Melanocyte of skin (primary cell): Measurements from ENCODE around the genes PTCH1 and PRXL2C.

DNA sequence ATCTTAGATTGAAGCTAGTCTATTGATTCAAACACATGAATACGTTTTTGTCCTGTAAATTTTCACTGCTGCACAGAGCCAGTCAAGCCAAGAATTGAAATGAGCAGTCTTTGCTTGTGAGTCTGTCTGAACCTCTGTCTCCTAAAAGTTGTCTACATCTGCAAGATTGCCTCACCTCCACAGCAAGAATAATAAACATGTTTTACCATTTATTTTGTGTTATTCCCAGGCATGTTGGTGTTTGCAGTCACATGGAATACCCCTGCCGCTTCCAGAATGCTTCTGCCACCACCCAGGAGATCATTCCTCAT lies 74.0 kb downstream of the AOPEP start:
- CAGE, long polyA plus RNA, 2 experiments: no peak in any of the 2 experiments

GRCh38 chr9:94866940-94867653 lies 140.6 kb downstream of the AOPEP start:
- CAGE, long polyA plus RNA, 2 experiments: no peak in any of the 2 experiments

- CAGE, long polyA plus RNA, 2 experiments: no peak in any of the 2 experiments
These were observed 262.2 kb downstream of the AOPEP start for GRCh38 chr9:94988784-94989094.

DNA sequence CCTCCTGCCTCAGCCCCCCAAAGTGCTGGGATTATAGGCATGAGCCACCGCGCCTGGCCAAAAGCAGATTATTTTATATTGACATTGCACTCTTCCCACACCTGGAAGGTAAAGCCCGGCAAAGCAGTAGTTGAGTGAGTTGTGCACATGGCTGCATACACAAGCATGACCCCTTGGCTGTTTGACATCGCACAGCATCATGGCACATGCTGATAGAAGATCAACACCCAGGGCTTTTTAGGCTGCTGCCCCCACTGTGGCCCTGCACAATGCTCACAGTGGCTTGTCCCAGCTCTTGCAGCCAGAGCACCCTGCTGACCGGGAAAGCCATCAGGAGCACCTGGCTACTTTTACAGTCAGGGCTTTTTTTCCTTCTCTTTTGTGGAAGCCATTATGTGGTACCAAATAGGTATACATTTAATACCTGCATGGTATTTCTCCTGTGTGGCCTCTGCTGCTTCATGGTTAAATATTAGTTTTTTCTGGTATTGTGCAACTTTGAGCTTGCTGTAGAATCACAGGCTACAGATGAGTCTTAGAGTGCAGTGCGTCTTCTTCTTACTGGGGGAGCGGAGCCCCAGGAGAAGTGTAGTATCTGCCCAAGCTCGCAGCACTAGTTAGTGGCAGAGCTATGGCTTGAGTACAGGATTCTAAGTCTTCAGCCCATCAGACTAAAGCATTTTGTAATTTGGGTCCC lies 264.5 kb downstream of the AOPEP start:
- CAGE, long polyA plus RNA, 2 experiments: no peak in any of the 2 experiments

DNA sequence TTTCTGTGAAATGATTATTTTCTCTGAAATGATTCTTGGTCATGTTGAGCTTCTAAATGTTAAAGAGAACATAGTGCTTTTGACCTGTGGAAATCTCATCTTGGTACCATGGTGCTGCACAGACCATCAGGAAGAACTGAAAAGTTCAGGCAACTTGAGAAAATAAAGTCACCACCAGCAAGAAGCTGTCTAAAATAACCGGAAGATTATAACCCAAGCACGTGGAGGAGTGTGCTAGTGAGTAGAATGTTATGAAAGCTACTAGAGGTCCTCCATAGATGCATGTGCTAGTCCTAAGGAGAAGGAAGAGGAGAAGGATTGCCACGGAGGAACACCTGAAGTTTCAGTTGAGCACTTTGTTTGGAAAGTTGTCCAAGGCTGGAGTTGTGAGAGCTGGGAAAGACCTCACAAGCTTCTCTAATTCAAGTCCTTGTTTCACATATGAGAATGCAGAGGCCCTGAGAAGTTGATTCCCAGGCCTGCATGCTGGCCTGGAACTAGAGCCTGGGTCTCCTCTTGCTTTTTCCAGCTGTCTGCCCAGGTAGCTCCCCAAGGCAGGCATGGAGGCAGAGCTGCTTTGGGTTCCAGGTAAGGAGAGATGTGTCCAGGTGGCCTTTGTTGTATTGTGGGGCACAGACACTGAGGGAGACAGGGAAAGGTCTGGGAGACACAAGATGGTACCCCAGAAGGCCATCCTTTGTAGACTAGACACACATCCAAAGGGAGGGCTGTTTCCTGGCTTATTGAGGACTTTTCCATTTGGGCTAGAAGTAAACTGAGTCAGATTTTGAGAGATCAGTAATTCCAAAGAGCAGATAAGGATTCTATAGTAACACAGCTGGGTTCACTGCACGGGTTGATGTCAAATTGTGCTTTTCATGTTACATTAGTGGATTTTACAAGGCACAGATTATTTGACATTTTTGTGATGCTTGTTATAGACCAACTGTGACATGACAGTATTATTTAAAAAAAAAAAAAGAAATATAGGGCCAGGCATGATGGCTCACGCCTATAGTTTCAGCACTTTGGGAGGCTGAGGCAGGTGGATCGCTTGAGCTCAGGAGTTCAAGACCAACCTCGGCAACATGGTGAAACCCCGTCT lies 293.5 kb downstream of the AOPEP start:
- CAGE, long polyA plus RNA, 2 experiments: no peak in any of the 2 experiments

DNA sequence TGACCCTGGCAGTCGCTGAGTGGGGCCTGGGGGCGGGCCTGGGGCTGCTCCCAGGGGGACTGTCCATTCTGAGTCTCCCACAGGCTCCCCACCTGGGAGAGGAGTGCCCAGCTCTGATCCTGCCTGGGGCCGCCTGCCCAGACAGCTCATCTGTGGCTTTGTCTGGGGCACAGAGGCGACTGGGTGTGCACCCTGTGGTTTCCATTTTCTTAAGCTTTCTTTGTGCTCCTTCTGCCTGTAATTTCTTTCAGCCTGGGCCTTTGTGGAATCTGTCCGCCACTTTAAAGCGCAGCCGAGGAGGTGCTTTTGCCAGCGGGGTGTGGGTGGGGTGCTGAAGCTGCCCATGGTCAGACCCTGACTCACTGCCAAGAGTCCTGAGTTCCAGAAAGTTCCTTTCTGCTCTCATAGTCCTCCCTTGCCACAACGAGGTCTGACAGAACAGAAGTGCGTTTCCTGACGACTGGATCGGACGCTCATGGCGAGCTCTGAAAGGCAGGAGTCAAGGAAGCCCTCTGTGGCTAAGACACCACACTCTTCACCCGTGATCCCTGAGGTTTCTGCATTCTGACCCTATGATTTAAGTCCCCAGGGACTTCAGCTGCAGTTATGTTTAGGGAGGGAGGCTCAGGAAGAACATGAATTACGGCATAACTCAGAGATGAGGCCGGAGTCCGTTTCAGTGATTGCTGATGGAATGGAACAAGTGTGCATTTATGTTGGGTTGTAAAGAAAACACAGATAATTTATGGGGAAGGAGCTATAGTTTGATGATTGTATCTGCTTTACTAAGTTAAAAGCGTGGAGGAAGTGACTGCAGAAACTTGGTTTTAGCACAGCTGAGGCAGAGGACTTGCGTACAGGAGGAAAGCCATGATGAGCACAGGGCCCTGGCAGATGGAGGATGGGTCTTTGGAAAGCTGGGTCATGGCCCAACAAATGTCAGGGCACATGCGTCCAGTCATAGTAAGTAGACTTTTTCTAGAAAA lies 224.9 kb downstream of the FANCC start:
- CAGE, long polyA plus RNA, 2 experiments: no peak in any of the 2 experiments

DNA sequence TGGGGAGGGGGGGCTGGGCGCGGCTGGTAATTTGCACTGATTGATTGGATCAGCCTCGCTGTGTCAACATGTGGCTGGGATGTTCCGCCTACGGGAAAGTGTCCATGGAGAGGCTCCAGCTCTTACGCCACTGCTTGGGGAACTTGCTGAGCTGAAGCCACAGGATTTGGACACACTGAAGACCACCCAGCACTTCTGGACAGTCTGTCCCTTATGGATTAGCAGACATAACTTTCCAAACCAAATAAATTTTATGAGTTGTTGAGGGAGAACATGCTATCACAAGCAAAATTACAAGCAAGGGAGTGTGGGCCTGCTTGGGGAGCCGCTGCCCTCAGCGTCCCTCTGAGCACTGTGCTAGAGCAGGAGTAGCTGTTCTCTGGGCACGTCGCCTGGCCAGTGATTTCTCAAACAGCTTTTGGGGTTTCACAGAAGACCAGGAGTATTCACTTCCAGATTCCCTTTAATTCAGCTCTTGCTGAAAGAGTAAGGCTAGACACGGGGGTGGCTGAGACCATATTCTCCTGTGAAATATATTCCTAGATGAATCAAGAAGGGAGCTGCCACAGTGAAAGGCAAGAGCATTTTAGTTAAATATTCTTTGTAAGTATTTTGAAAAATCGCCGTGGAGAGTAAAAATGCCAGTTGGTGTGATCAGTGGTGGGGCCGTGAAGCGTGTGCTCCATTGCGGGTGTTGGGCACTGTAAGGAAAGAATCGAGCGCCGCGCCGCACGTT lies 173.2 kb downstream of the FANCC start:
- CAGE, long polyA plus RNA, 2 experiments: no peak in any of the 2 experiments

- CAGE, long polyA plus RNA, 2 experiments: no peak in any of the 2 experiments
These were observed 777 bp downstream of the FANCC start for GRCh38 chr9:95316691-95317173.

DNA sequence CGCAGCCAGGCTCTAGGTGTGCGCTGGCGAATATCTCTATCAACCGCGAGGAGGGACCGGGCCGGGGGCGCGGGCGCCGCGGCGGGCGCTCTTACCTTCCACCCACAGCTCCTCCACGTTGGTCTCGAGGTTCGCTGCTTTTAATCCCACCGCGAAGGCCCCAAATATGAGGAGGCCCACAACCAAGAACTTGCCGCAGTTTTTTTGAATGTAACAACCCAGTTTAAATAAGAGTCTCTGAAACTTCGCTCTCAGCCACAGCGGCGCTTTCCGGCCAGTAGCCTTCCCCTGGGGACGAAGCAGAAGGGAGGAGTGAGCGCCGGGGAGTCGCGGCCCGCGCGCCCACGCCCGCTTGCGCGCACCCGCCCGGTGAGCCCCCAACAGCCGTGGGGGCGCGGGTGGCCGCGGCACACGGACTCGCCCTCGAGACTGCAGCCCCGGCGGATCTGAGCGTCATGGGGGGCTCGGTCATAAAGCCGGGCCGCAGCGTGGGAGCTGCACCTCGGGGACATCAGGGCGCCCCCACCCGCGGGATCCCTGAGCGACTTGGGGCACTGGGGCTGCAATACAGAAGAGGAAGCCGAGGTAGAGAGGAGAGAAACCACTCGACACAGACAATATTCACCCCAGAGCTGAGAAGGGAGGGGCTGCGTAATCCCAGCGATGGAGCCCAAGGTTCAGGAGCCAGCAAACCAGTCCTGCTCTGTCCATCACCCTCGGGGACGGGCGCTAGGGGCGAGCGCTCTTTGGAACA lies 2.6 kb downstream of the PTCH1 start:
- CAGE, long polyA plus RNA, 2 experiments: no peak in any of the 2 experiments

GRCh38 chr9:95508985-95509642 lies at the start of gene PTCH1:
Gene PTCH1 (minus strand): TSS chr9:95509266.
- CAGE, long polyA plus RNA, 2 experiments: no peak in any of the 2 experiments

DNA sequence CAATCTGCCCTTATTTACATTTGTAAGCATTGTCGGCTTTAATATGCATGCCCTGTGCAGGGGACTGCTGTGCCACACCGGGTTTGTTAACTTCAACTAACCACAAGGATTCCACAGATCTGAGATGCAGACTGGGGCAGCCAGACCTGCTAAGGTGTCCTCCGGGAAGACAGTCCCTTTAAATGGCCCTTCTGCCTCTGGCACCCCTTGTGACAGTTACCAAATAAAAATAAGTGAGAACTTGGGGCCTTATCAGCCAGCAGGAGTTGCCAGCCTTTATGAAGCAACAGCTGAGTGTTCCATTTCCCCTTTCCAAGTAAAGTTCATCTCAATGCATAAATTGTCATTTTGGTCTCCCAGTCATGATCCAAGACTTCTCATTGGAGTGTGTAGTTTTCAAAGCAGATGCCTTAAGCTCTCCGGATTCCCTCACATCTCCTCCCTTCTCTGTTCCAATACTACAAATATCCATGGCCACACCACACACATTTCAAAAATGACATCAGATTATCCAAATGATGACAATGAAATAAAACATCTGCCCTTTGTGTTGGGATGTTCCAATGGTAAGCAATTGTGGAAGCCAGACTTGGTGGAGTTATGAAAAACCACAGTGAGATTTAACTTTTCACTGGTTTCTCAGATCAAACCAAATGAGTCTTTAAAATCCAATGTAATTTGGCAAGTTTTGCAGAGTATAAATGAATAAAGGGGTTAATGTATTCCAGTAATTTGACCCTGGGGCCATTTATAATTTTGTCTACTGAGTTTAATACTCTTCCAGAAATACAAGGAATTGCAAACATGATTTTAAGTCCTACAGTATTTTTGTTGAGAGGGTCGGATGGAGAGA lies 3.8 kb upstream of the PTCH1 start:
- CAGE, long polyA plus RNA, 2 experiments: no peak in any of the 2 experiments

DNA sequence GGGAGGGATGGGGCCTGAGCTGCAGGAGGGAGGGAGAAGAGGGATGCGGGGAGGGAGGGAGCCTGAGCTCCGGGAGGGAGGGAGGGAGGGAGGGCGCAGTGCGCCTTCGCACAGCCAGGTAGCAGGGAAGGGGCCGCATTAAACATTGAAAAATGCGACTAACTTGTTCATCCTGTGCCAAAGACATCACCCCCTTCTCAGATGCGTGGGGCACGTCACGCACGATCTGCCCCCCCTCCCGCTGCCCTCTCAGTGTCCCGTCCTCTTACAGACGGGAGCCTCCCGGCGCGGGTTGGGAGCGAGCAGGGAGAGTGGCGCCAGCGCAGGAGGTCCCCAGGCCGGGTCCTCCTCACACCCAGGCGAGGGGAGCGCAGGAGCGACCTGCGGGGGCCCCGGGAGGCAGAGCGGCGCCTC lies 123.6 kb upstream of the ERCC6L2 start:
- CAGE, long polyA plus RNA, 2 experiments: no peak in any of the 2 experiments

DNA sequence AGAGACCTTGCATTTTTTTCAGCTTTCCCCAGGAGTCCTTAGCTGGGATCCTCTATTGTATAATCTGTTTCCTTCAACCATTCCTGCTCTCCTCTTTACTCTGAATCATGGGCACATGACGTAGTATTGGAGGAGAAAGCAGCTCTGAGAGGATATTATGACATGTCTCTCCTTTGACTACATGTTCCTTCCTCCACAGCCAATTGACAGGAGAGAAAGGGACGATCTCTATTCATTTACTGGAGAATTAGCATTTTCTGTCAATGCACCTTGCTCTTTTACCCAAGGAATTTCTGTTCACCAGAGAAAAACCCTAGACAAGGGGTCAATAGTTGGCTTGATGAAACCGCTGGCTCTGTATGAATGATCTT lies 118.4 kb upstream of the ERCC6L2 start:
- CAGE, long polyA plus RNA, 2 experiments: no peak in any of the 2 experiments

DNA sequence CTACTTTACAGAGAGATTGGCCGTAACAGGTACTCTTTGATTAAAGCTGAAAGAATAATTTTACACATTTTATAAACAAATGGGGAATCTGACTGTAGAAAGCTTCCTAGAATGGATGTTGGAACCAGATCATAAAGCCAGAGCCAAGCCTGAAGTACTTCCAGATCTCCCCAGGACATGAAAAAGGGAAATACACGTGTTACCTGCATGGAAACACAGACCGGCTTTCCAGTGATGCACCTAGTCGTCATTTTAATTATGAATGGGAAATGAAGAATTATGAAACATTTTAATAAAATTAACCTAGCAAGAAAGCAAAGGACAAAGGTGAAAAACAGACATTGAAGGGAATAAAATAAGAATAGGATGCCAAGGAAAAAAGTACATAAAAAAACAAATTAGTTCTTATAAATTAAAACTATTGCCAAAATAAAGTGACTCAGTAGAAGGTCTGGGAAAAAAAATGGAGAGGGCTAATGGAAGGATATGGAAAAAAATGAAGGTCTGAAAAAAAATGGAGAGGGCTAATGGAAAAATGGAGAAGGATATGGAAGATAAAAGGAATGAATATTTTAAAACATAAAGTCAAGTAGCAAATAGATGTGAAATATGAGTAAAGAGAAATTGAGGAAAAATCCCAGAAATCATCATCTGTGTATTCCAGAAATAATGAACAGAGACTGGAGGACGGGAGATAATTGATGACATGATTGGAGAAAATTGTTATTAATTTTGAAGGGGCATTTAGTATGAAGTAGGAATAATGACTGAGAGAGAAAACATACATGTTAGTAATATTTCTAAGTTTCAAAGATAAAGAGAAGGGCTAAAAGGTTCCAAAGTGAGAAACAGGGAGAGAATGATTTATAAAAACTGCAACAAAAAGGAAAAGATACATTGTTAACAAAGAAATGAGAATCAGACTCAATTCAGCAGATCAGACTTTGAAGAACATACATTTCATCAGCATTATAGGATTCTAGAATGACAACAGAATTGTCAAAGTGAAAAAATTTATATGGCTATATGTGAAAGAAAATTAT lies 66.9 kb downstream of the ERCC6L2 start:
- CAGE, long polyA plus RNA, 2 experiments: no peak in any of the 2 experiments

DNA sequence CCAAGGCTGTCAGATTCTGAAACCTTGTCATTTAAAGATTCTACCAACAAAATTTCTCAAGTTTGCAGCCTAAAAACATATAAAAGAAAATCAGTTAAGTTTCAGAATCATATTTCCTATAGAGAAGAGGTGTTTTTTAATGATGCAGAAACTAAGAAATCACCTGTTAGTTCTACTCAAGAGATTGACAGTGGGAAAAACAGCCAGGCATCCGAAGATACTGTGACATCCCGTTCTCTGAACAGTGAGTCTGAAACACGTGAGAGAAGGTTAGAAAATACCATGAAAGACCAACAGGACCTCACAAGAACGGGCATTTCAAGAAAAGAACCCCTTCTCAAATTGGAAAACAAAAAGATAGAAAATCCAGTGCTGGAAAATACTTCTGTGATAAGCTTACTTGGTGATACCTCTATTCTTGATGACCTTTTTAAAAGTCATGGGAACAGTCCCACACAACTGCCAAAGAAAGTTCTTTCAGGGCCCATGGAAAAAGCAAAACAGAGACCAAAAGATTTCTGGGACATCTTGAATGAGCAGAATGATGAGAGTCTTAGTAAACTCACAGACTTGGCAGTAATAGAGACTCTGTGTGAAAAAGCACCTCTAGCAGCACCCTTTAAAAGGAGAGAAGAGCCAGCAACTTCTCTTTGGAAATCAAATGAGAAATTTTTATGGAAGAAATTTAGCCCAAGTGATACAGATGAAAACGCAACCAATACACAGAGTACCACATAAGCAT lies 137.1 kb downstream of the ERCC6L2 start:
- CAGE, long polyA plus RNA, 2 experiments: no peak in any of the 2 experiments

- CAGE, long polyA plus RNA, 2 experiments: no peak in any of the 2 experiments
These were observed 175.7 kb downstream of the HSD17B3 start for GRCh38 chr9:96126284-96126630.

GRCh38 chr9:96146861-96147366 lies 155.1 kb downstream of the HSD17B3 start:
- CAGE, long polyA plus RNA, 2 experiments: no peak in any of the 2 experiments

DNA sequence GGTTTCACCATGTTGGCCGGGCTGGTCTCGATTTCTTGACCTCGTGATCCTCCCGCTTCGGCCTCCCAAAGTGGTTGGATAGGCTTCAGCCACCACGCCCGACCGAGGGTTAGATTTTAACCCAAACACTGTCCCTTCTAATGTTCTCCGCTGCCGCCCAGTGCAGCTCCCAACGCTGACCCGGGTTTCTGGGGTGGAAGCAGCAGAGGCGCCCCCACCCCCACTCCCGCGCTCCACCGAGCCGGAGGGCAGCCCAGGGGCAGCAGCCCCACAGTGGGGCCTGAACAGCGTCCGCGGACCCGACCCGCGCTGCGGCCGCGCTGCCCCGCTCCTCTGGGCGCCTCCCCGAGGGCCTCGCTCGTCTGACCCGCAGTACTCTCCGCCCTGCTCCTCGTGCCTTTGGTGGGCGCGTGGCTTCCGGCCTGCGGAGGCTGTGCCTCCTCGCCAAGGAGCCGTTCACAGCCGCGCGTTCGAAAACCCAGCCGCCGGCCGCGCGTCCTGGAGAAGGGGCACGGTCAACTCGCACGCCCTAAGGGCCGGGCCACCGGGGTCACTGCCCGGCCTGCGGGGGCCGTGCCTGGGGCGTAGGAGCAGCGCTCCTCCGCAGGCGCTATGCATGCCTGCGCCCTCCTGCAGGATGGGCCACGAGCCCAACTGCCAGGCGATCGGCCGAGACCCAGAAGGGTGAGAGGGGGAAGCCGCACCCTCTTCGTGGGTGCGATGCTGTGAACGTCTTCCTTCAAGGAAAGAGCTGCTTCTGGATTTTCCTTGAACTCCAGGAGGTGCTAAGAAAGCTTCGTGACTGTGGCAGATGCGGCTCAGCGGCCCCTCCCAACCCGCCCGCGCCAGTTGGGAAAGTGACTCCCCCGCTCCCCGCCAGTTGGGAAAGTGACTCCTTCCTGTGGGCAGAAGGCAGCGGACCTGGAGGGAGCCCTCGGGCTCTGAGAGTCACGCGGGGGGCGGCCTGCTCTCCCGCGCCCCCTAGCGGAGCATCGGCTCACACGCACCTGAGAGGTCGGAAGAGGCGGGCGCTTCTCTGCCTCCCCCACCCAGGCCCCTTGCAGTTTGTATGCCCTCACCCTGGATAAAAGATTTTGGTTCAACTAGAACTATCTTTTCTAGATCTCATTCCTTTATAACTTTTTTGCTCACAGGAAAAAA lies 82.7 kb downstream of the HSD17B3 start:
- CAGE, long polyA plus RNA, 2 experiments: no peak in any of the 2 experiments

DNA sequence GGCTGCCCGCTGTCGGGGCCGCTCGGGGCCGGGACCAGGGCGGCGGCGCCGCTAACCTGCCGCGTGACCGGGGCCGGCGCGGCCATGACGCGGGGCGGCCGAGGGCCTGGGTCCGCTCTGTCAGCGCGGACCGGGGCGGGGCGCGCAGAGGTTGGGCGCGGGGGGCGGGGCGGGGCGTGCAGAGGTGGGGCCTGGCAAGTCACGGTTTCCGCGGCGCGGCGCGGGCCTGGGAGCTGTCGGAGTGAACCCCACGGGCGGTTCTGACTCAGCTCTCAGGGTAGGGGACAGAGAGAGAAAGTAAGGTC lies at the start of gene PRXL2C:
Gene PRXL2C, minus strand, starts transcription at position 122 of the 305 bp plus-strand sequence.
- CAGE, long polyA plus RNA, 2 experiments: no peak in any of the 2 experiments

GRCh38 chr9:97013004-97014066 lies 25.6 kb downstream of the CTSV start:
- CAGE, long polyA plus RNA, 2 experiments: no peak in any of the 2 experiments